ENCODE measurements around a stretch of chr14.

- PRO-cap = no peak
Measured at GRCh38 chr14:102304302-102304705, 660 bp downstream of the MOK start.

- PRO-cap = no peak
Measured at GRCh38 chr14:102316689-102317767, 2.5 kb upstream of the ZNF839 start.

- PRO-cap = no peak
Measured at GRCh38 chr14:102418364-102418888, 55.7 kb downstream of the TECPR2 start.

DNA sequence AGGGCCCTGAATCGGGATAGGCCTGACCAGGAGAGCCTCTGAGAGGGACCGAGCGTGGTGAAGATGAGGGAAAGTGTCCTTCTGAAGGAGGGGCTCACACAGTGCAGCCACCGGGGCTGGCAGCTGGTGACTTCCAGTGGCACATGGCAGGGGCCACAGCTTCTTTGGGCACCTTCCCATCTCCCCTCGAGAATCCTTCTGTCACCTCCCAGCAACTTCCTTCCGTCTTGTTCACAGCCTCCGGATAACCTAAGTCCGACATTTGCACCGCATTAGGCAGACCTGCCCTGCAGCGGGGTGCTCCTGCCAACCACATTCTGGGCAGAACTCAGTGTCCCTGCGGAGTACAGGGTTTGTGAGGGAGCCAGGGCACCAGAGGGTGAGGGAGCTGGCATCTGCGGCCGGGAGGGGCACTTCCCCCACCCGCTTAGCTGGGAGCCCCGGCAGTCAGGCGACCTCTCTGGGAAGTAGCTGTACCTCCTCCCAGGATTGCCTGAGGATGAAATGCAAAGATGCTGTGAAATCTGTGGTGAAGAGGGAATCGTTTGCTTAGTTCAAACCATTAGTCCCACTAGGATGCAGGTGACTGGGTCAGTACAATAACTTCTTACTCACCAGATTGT, 58.7 kb downstream of the ANKRD9 start:
- PRO-cap = no peak

GRCh38 chr14:102504546-102505203, 4.9 kb downstream of the ANKRD9 start:
- PRO-cap = no peak

GRCh38 chr14:102554591-102555526, 37.6 kb upstream of the RCOR1 start:
- PRO-cap = no peak

DNA sequence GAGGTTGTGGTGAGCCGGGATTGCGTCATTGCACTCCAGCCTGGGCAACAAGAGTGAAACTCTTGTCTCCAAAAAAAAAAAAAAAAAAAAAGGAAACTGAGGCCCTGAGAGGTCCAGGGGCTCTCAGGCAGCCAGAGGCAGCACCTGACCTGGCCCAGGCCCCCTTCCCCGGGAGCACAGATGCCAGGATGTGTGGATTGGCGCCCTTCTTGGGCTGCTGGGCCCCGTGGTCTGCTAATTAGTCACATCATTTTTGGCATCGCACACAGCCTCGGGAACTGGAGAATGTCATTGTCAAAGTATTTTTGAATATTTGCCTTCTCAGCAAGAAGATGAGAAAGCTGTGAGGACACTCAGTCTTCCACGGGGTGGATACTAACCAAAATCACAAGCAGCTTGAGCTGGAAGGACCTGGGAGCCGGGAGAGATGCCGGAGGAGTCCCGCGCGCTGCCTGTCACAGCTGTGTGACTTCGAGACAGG, 12.6 kb upstream of the RCOR1 start:
- PRO-cap = no peak

GRCh38 chr14:102800136-102800592, 22.9 kb downstream of the TRAF3 start:
- PRO-cap = no peak

- PRO-cap = no peak
Measured at GRCh38 chr14:102939756-102940580, 17.5 kb downstream of the AMN start.

DNA sequence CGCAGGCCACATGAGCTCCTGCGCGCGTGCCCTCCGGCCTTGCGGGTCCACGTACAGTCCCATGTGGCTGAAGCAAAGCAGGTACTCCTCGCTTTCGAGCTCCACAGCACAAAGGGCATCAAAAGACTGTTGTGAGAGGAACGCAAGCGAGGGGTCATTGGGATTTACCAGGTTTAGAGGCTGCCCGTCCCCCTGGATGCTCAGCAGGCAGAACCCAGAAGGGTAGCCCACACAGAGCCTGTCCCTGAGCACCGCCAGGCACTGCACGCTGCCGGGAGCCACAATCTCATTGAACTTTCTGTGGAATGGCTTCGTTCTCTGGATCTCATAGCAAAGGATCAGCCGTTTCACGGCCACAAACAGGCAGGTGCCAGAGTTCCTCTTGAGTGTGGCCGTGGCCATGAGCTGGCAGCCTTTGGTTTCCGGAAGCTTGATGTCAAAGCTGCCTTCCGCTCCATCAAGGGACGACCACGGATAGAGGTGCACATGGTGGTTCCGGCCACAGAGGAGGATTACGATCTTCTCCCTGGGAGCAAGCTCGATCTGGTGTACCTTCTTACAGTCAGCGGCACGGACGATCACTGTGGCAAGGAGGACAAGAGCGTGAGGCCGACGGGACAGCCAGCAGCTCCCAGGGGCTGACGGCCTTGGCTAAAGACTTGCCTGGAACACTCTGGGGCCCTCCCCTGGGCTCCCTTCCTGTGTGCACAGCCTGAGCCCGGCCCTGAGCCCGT, 21.6 kb downstream of the AMN start:
- PRO-cap = no peak

DNA sequence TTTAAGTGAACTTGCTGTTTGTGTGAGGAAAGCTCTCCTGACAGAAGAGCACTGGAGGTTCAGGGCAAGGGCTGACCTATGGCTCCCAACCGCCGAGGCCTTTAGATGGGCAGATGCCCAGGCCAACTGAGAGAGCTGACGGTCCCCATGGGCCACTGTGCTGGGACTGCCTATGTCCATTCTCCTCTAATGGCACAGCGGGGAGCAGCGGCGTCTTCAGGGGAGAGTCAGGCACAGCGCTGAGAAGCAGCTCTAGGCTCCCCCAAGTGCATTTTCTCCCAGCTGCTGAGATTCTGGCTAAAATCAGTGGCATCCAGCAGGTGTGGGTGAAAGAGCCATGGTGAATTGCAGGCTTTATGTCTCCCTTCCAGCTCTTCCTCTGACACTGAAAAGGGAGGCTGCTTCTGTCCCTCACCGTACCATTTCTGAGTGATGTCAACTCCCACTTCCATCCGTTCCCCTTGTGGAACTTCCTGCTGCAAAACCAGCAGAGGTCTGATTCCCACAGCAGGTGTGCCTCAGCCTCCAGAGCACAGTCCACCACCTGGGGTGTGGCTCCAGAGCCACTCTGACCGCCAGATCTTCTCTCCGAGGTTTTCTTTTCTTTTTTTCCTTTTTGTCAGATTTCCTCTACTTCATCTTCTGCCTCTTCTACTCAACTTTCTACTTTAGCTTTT, 62.8 kb downstream of the CDC42BPB start:
- PRO-cap = no peak

DNA sequence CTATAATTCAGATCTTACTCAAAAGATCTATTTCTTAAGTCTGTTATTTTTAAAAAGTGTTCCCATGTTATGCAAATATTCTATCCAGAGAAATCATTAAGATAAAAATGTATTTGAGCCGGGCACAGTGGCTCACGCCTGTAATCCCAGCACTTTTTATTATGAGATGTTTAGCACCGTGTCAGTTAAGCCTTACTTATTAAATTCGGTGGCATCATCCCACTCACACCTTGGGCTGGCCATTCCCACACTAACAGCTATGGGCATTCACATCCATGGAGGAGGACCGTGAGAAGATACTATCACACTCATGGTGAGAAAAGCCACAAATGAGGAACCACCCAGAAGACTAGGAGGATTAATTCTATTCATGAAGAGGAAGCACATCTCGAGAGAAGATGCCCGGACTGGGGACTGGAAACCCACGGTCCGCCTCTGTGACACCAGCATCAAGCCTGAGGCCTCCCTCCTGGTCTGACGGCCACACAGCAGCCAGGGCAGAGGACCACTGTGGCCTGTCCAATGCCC, 5.0 kb downstream of the CDC42BPB start:
- PRO-cap = no peak

DNA sequence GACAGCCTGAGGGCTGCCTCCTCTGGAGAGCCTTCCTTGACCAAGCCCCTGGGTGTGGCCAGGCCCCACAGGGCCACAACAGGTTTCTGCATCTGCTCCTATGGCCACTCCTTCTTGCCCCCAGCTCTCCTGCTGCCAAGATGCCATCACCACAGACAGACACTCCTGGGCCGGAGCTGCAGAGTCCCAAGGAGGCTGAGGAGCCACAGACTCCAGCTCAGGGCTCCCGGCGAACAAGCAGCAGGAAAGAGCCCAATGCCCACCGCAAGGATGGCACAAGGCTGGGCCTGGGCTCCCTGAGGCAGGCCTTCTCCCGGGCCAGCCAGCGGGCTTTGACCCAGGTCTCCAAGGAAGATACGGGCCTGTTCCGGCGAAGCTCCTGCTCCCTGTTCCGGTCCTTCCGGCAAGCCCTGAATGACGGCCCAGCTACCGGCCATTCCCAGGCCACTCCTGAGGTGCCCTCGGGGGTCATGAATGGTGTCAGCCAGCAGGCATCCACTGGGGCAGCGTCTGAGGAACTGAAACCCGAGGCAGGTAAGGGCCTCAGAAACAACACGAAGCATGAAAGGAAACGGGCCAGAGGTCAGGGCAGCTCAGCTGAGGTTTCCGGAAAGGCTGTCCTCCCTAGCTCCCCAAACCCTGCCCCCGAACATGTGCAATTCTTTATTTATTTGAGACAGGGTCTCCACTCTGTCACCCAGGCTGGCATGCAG, 5.7 kb downstream of the EXOC3L4 start:
- PRO-cap = no peak

- PRO-cap = no peak
Measured at GRCh38 chr14:103124223-103124810, 1.1 kb downstream of the TNFAIP2 start.

DNA sequence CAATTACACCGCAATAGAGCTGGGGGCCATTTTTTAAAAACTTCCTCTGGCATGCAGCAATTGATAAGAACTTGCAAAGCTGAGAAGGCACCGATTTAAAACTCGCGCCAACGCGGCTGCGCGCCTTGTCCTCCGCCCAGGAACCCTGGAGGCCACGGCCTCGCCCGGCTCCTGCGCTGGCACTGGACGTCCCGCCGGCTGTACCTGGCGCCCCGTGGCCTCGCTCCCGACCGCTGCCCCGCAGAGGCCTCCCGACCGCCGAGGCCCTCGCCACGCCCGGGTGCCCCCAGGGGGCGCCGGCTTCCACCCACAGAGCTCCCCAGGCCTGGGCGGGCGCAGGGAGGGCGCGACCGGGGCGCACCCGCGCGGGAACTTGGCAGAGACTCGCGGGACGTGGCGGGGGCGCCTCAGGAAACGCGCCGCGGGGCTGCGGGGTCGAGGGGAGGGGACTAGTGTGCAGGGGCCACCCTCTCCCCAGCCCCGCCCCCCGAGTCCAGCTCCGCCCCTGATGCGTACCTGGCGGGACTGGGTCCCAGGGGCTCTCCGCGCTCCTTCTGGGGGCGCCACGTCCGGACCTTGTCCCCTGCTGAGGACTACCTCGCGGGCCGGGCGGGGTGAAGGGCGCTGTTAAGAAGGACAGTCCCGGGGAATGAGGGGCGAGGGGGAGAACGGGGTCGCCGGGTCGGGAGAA, 65.7 kb downstream of the TNFAIP2 start:
- PRO-cap = no peak

DNA sequence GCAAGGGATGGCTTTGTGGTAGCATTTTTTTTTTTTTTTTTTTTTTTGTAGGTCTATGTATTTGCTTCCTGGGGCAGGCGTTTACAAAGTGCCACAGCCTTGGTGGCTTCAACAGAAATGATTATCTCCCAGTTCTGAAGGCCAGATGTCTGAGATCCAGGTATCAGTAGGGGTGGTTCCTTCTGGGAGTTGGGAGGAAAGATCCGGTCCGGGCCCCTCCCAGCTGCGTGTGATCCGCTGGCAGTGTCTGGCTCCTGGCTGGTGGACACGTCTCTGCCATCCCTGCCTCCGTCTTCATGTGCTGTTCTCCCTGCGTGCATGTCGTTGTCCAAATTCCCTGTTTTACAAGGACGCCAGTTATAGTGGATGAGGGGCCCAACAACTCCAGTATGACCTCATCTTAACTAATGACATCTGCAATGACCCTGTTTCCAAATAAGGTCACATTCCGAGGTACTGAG, 72.9 kb downstream of the TNFAIP2 start:
- PRO-cap = no peak

- PRO-cap = no peak
Measured at GRCh38 chr14:103284803-103285440, 49.1 kb upstream of the EIF5 start.

DNA sequence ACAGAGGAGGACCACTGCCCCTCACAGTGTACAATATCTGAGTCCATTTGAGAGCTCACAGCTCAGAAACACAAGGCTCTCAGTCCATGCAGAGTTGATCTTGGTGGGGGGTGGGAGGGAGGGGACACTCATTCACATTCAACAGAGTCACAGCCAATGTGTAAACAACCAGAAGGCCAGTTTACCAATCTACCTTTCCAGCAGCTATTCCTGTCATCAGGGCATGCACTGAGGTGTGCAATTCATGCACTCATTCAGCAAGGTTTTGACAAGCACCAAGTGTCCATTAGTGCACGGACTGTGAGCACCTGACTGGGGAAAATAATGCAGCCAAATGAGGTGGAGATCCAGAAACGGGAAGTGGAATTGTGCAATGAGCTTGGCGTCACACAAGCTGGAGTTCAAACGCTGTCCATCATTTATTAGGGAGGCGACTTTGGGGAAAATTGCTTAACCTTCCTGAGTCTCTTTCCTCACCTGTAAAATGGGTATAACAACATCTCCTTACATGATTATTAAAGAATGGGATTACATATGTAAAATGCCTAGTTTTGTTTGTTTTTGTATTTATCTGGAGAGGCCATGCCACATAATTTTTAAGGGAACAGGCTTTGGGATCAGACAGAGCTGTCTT, 4.2 kb upstream of the EIF5 start:
- PRO-cap = no peak

- PRO-cap = no peak
Measured at GRCh38 chr14:103395360-103395595, 10.1 kb downstream of the MARK3 start.

GRCh38 chr14:103416596-103417203, 31.5 kb downstream of the MARK3 start:
- PRO-cap = no peak

All from trachea (tissue), 1 donor.